Liver (tissue), 9 donors: ENCODE measurements around a stretch of chr6.

DNA sequence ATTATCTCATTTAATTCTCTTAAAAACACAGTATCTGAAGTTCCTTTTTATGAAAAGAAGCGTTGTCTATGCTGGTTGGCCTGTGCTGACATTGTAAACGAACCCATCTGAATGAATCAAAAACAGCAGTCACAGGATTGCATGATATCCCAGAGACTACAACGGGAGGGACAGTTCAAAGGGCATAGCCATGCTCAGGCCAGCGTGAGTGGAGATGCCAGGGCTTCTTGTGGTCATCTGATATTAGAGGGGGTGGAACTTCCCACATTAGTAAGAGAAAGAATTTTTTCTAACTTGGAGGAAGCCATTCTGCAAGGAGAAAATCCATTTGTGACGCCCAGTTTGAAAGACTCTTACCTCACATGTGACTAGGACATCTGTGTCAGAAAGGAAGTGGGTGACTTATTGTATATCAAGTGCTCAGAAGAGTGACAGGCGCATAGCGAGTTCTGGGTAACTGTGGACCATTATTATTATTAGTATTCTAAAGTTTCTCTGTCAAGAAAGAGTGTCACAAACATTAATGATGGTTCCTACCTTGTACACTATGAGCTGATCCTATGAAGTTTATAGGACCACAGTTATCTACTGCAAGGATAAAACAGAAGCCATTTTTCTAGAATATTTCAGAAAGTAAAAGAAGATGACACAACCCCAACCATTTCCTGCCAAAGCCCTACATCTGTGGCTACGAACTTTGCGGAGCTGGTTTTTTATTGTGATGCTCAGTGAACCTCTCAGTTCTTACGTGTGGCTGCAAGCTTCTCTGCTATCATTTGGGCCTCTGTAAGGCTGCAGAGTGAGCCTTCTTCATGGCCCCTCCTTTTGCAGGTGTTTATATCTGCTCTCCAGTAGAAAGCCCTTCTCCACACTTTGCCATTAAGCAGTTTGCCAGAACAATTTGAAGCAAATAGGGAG is 17.5 kb upstream of the TAGAP start:
- PRO-cap, 5 experiments: peak in 4 of 5 experiments; most common plus-strand start position 740 of the sequence (in 3)
- RAMPAGE, long total RNA, 2 experiments: no peak in any of the 2 experiments
- RRBS: no CpG with 5 or more reads among the region's 10 CpGs

DNA sequence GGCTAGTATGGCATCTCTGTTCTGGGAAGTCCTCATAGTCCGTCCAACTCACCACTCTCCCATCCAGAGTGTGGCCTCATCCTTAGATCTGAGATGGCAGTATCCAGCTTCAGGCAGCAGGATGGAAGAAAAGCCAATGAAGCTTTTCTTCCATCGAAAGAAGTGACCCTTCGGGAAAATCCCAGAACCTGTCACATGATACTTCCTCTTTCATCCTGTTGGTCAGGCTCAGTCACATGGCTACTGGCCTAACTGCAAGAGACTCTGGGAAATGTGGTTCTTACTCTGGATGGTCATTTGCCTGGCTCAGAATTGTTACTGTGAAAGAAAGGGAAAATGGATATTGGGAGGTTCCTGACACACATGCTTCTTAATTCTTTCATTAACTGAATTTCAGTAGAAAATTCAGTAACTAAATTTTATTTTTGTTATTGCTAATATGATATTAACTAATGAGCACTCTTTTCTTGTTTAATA is 29.5 kb upstream of the TAGAP start:
- PRO-cap, 5 experiments: no peak in any of the 5 experiments
- RAMPAGE, long total RNA, 2 experiments: no peak in any of the 2 experiments
- RRBS: no CpG with 5 or more reads among the region's 3 CpGs

DNA sequence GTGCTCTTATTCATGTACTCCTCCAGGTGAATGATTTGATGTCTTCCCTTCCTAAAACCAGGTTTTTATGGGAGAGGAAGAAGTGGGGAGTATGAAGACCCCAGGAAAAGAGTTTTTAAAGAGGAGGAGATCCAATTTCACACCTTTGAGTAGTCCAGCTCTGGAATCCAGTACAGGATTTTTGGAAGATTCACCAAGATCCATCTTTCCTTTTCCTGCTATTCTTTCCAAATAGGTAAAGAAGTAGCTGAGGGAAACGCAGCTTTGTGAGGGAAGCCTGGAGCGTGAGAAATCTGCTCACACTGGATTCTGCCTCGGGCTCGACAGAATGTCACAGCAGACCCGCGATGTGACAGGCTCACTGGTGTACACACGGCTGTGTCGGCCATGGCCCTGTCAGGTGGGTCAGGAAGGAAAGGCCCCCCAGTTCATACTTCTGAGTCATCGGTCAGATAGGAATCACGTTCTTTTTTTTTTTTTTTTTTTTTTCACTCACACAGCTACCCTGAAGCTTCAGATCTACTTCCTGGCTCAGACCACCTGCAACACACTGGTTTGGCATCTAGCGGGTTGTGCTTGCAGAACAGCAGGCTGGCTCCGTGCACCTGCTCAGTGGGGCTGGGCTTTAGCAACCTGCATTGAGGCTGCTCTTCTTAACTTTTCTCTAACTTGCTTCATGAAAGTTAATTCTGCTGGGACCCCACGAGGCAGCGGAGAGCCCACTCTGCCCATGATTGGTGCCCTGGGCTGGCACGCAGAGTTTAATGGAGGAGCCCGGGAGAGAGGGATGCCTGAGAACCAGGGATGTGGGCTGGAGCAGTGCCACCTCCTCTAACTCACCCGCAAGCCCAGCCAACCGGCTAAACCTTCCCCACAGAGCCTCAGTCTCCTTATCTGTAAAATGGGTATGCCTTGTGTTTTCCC is 61.7 kb upstream of the FNDC1 start:
- PRO-cap, 5 experiments: no peak in any of the 5 experiments
- RAMPAGE, long total RNA, 2 experiments: no peak in any of the 2 experiments
- RRBS: 75% methylated on average over 3 of the region's 18 CpGs

DNA sequence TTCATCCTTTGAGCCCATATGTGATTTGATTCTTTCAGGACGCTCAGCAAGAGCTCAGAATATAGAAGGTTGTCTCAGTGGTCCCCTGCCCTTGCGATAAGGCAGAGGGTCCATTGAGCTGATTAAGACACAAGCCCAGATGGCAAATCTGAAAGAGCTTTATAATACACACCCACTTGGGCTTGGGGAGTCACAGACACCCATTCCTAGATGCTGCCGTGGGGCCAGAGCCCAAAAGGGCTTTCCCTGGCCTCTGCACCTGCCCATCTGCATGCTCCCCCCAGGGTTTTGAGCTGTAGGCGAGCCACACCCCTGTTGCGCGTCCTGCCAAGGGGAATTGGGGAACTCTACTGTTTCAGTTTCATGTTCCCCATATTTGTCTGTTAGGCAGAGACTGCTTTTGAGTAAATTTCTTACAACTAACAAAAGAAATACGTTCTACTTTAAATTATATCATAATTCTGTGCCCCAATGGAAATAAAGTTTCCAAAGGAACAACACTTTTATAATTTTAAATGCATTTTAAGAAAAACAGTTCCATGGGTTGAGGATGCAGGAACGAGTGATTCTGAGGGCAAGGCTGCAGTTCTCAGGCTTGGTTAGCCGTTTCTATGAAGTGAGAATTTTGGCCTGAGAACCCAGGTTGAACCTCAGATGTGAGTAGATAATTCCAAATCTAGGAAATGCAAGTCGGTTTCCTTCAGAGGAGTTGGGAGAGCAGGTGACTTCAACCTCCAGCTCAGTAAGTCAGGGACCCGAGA is 52.8 kb upstream of the FNDC1 start:
- PRO-cap, 5 experiments: peak in 2 of 5 experiments; most common minus-strand start position 261 of the sequence (in 2)
- RAMPAGE, long total RNA, 2 experiments: no peak in any of the 2 experiments
- RRBS: no CpG with 5 or more reads among the region's 11 CpGs

DNA sequence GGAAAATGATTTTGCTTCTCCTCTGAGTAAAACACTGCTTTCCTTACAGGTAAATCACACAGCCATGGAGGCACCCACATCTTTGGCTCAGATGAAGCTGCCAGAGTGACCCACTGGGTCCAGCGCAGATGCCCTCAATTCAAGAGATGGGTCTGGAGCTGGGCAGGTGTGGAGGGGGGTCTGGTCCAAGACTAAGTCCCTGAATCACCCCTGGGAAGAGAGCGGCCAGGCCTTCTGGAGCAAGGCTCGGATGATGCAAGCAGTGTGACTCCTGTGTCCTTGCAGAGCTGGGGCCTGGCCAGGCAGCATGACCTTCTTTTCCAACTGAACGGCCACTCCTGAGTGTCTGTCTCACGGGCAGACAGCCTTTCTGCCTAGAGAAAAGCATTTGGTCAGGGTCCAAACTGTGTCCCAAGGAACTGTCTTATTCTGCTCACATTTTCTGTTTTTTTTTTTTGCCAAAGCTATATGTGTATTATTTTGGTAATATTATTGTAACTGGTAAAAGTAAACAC is 42.6 kb upstream of the FNDC1 start:
- PRO-cap, 5 experiments: no peak in any of the 5 experiments
- RAMPAGE, long total RNA, 2 experiments: no peak in any of the 2 experiments
- RRBS: no CpG with 5 or more reads among the region's 5 CpGs

GRCh38 chr6:159723416-159723885 is 3.9 kb upstream of the WTAP start:
- PRO-cap, 5 experiments: no peak in any of the 5 experiments
- RAMPAGE, long total RNA, 2 experiments: no peak in any of the 2 experiments
- RRBS: no CpG with 5 or more reads among the region's 3 CpGs

DNA sequence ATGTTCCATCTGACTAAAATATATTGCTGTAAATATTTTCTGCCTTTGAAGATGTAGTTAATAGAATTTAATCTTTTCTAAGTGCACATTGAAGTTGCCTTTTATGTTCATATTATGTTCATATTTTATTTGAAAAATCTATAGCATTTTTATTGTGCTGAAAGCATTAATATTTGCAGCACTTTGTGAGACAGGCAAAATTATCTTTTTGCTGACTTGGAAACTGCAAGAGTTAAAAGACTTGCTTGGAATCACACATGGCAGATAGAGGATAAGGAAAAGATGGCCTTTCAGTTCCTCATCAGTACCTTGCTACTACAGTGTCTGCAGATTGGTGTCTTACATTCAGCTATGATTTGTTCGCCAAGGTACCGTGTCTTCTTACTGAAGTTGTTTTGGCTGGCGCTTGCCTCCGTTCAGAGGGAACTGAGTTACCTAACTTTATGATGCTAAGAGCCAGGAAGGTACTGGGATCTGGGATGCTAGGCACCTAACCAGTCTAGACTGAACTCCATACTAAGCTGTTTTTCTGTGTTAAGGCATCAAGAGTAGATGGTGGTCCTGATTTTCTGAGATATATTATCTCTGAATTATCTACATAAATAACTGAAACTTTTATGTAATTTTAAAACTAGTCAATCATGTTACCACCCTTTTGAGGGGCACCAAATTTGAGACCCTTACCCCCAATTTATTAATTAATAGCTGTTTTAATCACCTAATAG is 2.3 kb downstream of the WTAP start:
- PRO-cap, 5 experiments: no peak in any of the 5 experiments
- RAMPAGE, long total RNA, 2 experiments: no peak in any of the 2 experiments
- RRBS: no CpG with 5 or more reads among the region's 4 CpGs

- PRO-cap, 5 experiments: peak in 5 of 5 experiments; most common plus-strand start chr6:160092895 (in 4); most common minus-strand start chr6:160092828 (in 5)
- RAMPAGE, long total RNA, 2 experiments: no peak in any of the 2 experiments
- RRBS: no CpG with 5 or more reads among the region's 24 CpGs
Observed at GRCh38 chr6:160092588-160093851, 28.6 kb upstream of the SLC22A1 start.

GRCh38 chr6:160129182-160130063 is 7.8 kb downstream of the SLC22A1 start:
- PRO-cap, 5 experiments: peak in 1 of 5 experiments; most common plus-strand start chr6:160129972 (in 1); most common minus-strand start chr6:160129393 (in 1)
- RAMPAGE, long total RNA, 2 experiments: no peak in any of the 2 experiments
- RRBS: no CpG with 5 or more reads among the region's 8 CpGs

DNA sequence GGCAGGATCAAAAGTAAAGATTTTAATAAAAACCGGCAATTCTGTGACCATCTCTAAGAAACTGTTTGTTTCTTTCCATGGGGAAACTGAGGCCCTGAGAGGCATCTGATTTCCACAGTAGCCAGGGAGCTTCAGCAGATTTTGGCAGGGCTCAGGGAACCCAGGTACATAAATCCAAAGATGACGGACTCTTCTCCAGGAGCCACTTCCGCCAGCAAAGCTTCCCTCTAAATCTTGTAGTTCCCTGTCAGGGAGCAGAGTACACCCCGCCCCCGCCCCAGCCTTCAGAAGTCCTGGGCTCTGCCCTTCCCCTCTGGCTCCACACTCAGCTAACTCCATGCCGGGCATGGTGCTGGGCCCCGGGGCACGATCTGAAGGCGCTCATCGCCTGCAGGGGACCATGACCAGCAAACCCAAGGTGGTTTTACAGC is 41.3 kb upstream of the SLC22A2 start:
- PRO-cap, 5 experiments: no peak in any of the 5 experiments
- RAMPAGE, long total RNA, 2 experiments: no peak in any of the 2 experiments
- RRBS: 100% methylated on average over 1 of the region's 10 CpGs

- PRO-cap, 5 experiments: no peak in any of the 5 experiments
- RAMPAGE, long total RNA, 2 experiments: no peak in any of the 2 experiments
- RRBS: no CpG with 5 or more reads among the region's 5 CpGs
Observed at GRCh38 chr6:160391212-160391660, 43.1 kb downstream of the SLC22A3 start.

DNA sequence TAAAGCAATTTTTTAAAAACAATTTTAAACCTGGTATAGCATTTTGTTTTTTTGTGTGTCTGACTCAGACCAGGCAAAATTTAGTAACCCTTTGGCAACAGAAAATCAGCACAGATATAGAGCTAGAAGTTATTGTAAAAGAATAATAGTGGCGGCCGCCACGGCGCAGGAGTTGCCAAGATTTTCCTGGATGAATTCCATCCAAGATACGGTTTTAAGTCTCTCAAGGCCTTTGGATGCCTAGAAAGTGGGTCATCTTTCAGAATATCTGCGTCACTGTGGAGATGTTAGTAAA is 82.9 kb downstream of the SLC22A3 start:
- PRO-cap, 5 experiments: no peak in any of the 5 experiments
- RAMPAGE, long total RNA, 2 experiments: no peak in any of the 2 experiments
- RRBS: no CpG with 5 or more reads among the region's 6 CpGs

- PRO-cap, 5 experiments: no peak in any of the 5 experiments
- RAMPAGE, long total RNA, 2 experiments: no peak in any of the 2 experiments
- RRBS: 5% methylated on average over 35 of the region's 63 CpGs
Observed at GRCh38 chr6:160766644-160767850, 65.0 kb downstream of the PLG start.

GRCh38 chr6:160926060-160926689 is 65.4 kb upstream of the MAP3K4 start:
- PRO-cap, 5 experiments: no peak in any of the 5 experiments
- RAMPAGE, long total RNA, 2 experiments: no peak in any of the 2 experiments
- RRBS: 95% methylated on average over 4 of the region's 26 CpGs

DNA sequence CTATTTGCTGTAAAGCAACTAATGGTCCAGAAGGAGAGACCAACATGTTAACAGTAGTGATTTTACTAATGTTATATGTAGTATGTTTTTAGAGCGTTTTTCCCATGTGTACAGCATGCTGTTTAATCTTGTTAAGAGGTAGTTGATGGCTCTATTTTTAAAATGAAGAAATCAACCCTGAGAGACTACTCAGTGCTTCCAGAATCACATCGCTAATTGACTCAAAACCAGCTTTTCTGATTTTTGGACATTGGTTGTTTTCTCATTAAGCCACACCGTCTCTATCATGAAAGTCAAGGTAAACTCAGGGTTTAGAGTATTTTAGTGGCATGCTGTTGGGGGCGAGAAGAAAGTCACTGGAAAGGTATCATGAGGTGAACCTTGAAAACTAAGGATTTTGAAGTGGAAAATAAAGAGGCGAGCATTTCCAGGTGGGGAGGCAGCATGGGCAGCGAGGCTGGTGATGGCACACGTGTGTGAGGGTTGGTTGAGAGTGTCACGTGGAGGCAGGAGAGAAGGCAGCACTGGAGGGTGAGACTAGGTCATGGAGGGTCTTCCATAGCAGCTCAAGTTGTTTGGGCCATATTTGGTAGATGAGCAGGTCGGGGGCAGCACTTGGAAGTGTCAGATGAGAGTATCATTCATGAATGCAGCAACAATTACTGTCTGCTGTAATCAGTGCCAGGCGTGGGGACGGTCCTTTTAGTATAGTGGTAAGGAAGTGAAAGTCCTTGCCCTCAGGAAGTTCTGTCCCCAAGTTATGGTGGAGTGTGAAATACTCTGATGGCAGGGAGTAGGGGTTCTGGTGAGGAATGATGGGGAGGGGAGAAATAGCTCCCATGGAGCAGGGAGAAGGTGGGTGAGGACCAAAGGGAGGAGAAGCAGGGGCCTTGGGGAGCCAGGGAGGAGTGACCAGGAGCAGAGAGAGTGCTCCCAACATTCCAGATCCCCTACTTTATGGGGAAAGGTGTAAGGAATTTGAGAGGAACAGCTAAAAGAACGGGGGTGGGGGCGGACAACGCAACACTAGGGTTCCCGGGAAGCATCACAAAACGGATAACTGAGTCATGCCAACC is 77.7 kb downstream of the MAP3K4 start:
- PRO-cap, 5 experiments: no peak in any of the 5 experiments
- RAMPAGE, long total RNA, 2 experiments: no peak in any of the 2 experiments
- RRBS: no CpG with 5 or more reads among the region's 16 CpGs

- PRO-cap, 5 experiments: no peak in any of the 5 experiments
- RAMPAGE, long total RNA, 2 experiments: no peak in any of the 2 experiments
- RRBS: no CpG with 5 or more reads among the region's 5 CpGs
Observed at GRCh38 chr6:161076603-161077033, 85.0 kb downstream of the MAP3K4 start.

DNA sequence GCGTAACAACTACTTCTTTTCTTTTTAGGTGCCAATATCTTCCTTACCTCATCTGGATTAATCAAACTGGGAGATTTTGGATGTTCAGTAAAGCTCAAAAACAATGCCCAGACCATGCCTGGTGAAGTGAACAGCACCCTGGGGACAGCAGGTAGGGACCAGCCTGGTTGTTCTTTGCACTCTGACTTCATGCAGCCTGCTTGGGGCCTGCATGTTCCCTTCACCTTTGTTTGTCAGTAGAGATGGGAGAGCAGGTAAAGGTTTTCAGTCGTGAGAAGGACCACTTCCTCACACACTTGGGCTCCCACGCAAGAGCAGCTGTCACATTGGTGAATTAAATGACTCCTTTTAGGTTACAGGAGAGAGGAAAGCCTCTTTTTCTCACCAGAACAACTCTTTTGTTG is 120.2 kb downstream of the MAP3K4 start:
- PRO-cap, 5 experiments: no peak in any of the 5 experiments
- RAMPAGE, long total RNA, 2 experiments: no peak in any of the 2 experiments
- RRBS: no CpG with 5 or more reads among the region's 3 CpGs

DNA sequence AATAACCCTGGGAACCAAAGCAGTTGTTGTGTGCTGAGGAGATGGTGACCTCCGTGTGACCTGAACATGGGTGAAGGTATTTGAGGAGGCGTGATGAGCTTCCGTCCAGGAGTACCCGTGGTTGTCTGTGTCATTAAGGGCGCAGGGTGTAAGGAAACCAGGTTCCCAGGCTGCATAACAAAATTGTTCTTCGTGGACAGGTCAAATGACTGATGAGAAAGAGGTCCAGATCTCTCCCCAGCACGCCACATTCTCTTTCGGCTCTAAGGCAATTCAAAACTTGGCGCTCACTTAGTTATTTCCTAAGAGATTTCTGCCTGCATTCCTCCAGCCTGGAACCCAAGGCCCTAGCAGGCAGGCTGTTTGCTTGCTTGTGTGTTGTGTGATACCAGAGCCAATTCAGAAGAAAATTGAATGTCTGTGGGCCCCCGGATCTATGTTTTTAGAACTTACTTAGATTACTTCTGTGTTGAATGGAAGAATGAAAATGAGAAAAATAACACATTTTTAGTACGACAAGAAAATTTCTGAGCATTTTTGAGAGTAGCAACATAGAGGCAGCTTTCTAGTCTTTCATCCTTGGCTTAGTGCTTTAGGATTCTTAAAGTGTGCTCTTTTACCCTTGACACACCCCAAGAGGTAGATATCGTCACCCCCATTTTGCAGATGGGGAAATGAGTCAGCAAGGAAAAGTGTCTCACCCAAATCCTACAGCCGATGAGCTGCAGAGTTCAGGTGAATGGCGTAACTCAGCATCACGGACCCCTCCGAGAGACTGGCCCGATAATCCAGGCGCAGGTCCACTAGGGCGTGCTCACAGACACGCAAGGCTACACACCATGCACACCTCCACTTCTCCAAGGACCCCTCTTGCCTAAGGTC is 139.7 kb downstream of the AGPAT4 start:
- PRO-cap, 5 experiments: no peak in any of the 5 experiments
- RAMPAGE, long total RNA, 2 experiments: no peak in any of the 2 experiments
- RRBS: no CpG with 5 or more reads among the region's 20 CpGs

DNA sequence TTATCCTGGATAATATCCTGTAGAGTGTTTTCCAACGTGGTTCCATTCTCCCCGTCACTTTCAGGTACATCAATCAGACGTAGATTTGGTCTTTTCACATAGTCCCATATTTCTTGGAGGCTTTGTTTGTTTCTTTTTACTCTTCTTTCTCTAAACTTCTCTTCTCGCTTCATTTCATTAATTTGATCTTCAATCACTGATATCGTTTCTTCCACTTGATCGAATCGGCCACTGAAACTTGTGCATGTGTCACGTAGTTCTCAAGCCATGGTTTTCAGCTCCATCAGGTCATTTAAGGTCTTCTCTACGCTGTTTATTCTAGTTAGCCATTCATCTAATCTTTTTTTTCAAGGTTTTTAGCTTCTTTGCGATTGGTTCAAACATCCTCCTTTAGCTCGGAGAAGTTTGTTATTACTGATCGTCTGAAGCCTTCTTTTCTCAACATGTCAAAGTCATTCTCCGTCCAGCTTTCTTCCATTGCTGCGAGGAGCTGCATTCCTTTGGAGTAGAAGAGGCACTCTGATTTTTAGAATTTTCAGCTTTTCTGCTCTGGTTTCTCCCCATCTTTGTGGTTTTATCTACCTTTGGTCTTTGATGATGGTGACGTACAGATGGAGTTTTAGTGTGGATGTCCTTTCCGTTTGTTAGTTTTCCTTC is 96.5 kb downstream of the AGPAT4 start:
- PRO-cap, 5 experiments: no peak in any of the 5 experiments
- RAMPAGE, long total RNA, 2 experiments: no peak in any of the 2 experiments
- RRBS: no CpG with 5 or more reads among the region's 16 CpGs

- PRO-cap, 5 experiments: no peak in any of the 5 experiments
- RAMPAGE, long total RNA, 2 experiments: no peak in any of the 2 experiments
- RRBS: no CpG with 5 or more reads among the region's 26 CpGs
Observed at GRCh38 chr6:161216108-161217157, 57.4 kb downstream of the AGPAT4 start.